Colic lymph node (tissue), 1 donor: ENCODE measurements around a stretch of chr2.

GRCh38 chr2:10446310-10446594 is 1.9 kb downstream of the ODC1 start:
- PRO-cap, result no peak

GRCh38 chr2:10634240-10634858 is 55.4 kb downstream of the NOL10 start:
- PRO-cap, result no peak

GRCh38 chr2:10774344-10775351 is 37.9 kb downstream of the PDIA6 start:
- PRO-cap, result no peak

- PRO-cap, result no peak
Observed at GRCh38 chr2:10885322-10886012, 26.3 kb upstream of the KCNF1 start.

- PRO-cap, result no peak
Observed at GRCh38 chr2:11071229-11071577, 61.7 kb upstream of the C2orf50 start.

GRCh38 chr2:11121565-11122026 is 11.3 kb upstream of the C2orf50 start:
- PRO-cap, result no peak

GRCh38 chr2:11181810-11182446 is 26.7 kb downstream of the SLC66A3 start:
- PRO-cap, result no peak

DNA sequence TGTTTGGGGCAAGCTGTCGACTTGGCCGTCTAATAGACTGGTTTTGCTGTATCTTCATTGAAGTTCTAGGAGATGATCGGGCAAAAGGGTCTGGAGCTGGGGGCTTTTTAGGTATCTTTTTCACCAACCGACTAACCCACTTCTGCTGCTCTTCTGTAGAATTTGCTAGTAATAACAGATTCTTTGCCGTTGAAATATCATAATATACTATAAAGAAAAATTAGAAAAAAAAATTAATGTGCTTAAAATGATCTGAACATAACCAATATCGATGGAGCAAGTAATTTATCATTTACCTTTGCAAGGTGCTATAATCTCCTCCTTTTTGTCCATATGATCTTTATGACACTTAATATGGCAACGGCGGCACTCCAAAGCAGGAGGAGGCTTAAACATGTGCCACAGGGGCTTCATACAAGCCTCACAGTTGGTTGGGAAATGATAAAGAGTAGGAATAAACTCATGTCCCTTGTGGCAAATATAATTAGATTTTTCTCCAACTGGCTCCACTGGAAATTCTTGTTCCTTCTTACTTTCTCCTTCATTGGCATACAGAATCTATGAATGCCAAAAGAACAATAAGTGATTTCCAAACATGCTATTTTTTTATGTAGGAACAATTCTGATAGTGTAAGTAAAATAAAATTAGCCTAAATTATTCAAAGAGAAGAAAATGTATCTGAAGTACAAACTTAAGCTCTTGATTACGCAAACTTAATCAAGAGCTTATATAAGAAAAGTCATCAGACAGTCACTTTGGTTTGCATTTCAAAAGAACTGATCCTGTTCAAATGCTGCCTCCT is 37.1 kb downstream of the SLC66A3 start:
- PRO-cap, result no peak

DNA sequence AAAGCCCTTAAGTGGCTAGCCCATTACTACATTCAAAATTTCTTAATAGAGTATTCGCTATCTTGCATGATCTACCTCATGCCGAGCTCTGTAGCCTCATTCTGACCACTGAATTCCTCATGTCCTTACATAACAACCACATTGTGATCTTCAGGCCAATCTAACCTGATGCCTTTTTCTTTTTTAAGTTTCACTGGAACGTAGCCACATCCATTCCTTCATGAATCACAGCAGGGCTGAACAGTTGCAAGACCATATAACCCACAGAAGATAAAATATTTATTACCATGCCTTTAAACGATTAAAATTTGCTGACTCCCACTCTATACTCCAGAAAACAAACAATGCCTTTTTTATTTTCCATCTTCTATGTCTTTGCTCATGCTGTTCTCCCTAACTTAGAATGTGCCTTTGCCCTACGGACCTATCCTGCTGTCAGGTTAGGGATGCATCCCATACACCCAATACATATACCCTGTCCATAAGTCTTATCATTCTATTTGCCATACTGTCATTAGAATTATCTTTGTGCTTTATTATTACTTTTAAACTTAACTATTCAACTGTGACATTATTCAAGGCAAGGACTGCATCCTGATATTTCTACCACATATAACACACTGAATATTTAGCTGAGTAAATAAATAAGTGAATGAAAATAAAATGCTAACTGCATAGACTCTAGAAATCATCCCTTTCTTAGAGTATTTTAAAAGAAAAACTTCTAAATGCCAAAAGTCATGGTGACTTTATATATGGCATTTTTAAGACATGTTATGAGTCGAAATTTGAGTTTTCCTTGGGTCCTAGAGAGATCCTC is 58.2 kb downstream of the SLC66A3 start:
- PRO-cap, result no peak

- PRO-cap, result no peak
Observed at GRCh38 chr2:11218658-11219255, 63.5 kb downstream of the SLC66A3 start.

DNA sequence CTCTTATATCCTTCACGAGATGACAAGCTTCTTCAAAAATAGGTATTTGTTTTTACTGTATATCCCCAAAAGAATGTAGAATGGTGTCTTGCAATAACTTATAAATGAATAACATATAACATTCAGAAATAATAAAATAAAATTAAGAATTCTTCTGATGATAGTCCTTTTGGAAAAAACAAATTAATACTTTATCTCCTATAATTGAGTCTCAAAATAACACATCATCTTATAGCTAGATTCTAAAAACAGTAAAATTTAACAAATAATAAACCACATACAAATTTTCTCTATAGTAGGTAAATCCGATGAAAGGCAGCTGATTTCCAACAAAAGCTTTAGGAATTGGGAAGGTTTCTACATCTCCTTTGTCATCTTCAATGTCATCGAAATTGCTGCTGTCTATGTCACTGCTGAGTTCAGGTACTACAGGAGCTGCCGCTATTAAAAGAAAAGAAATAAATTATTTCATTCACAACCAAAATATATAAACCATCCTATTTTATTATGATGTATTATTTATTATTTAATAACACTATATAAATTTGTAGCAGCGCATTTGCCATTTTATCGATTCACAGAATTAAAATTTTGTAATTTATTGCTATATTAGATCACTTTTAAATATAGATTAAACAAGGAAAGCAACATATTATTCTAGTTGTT is 65.8 kb downstream of the SLC66A3 start:
- PRO-cap, result no peak

GRCh38 chr2:11375404-11375809 is 31.0 kb upstream of the ROCK2 start:
- PRO-cap, result no peak

DNA sequence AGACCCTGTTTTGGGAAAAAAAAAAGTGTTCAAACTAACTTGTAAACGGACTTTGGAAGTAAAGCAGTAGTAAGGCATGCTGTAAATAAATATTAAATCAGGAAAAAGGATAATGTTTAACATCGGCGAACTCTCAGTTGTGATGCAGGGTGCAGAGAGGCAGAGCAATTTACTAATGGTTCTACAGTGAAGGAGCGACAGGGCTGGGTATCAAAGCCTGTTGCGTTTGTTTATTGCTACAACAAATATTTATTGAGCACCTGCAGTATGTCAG is 28.1 kb upstream of the GREB1 start:
- PRO-cap, result no peak

- PRO-cap, result no peak
Observed at GRCh38 chr2:11533214-11533851, 512 bp upstream of the GREB1 start.

GRCh38 chr2:11715896-11716499 is 30.4 kb upstream of the LPIN1 start:
- PRO-cap, result no peak

DNA sequence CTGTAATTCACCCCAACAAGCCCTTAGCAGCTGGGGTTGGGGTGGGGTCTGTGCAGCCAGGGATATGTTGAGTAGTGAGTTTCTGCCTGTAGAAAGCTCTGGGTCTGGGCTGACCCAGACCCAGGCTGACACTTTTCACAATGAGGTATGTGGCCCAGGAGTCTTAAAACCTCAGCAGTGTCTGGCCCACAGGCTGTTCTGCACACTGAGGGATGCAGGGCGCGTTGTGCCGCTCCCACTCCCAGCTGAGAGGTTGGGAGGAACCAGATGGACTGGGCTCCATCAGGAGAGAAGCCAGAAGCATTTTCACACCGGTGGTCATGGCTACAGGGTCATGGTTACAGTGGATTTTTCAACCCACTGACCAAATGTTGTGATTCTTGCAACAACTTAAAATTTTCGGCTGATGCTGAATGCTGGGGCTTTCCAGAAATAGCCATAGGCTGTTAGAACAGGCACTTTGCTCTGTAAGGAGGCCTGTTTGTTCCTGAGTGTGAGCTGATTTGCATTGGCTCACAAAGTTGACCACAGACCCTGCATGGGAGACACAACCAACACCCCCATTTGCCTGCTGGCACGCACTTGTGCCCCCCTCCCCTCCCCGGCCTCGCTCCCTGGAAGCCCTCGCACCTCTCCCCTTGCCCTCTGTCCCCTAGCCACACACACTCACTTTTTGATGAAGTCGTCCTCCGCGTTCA is 3.2 kb downstream of the LPIN1 start:
- PRO-cap, result no peak

DNA sequence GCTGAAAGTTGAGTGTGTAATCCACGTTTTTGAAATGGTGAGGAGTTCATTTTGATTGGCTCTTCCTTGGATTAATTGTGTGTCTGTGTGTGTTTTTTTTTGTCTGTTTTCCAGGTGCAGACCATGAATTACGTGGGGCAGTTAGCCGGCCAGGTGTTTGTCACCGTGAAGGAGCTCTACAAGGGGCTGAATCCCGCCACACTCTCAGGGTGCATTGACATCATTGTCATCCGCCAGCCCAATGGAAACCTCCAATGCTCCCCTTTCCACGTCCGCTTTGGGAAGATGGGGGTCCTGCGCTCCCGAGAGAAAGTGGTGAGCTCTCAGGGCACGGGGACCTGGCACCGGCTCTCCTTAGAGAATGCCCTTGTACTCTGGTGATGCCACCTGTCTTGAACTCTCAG is 19.0 kb downstream of the LPIN1 start:
- PRO-cap, result no peak

DNA sequence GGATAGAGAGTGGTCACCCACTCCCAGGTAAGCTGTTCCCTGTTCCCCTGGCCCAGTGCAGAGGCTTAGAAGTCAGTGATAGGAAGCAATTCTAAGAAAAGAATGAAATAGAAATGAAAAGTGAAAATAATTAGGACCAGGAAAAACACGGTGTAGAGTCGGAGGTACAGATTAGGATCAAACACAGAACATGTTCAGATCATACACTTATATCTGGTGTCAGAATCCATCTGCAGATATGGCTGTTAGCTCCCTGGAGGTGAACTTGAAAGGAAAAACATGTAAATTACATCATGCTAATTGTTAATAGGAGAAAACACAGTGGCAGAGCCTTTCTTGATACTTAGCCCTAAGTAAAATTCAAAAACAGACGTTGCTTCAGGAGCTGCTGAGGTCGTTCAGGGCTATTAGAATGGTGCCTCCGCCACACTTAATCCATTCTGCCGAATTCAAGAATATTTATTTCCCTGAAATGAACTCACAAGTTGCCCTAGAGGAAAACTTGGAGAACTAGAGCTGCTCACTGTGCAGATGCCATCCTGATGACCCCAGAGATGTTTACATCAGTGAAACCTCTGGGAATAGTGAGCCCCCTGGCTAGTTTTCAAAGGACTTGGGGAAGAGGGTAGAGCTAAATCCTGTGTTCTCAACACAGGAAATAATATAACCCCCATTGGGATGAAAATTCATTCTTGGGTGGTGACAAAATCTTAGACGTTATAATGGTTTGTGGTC is 27.5 kb downstream of the LPIN1 start:
- PRO-cap, result no peak

DNA sequence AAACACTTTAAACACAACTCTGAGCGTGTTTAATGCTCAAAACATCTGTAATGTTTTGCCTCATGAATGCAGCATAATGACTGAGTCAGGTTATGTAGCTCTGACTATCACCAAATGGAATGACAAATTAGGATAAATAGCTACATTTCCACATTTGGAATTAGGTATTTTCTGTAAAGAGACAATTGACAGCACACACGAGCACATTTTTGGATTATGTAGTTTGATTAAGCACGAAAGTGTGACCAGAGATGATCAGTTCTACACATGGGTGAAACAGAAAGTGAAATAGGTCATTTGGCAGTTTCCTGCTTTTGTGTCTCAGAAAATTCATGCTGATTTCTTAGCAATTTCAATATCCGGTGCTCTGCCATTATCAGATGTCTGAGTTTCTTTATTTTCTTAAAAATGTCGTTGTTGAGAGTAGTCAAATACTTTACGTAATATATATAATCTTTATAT is 29.0 kb downstream of the LPIN1 start:
- PRO-cap, result no peak

- PRO-cap, result no peak
Observed at GRCh38 chr2:11938070-11938613, 191.7 kb downstream of the LPIN1 start.